Tongue (tissue), 2 donors: ENCODE measurements around a stretch of chr1.

DNA sequence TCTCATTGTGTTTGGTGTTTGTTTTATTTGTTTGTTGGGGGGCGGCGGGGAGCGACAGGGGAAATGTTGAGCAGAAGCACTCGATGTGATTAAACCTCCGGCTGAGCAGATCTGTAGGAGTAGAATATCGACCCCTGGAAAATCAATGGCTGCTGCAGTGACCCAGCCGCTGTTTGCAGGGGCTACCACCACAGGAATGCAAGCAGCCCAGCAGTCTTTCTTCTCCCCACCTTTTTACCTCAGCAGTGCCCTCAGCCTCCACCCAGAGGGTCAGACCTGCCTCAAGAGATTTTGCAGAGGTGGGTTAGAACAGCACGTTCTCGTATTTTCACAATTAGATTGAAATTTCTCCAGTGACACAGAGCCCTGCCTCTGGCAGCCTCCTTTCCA, 38.4 kb upstream of the PIGV start:
- RAMPAGE, long total RNA, result no peak

GRCh38 chr1:26752164-26752951, 35.4 kb upstream of the PIGV start:
- RAMPAGE, long total RNA, result no peak

DNA sequence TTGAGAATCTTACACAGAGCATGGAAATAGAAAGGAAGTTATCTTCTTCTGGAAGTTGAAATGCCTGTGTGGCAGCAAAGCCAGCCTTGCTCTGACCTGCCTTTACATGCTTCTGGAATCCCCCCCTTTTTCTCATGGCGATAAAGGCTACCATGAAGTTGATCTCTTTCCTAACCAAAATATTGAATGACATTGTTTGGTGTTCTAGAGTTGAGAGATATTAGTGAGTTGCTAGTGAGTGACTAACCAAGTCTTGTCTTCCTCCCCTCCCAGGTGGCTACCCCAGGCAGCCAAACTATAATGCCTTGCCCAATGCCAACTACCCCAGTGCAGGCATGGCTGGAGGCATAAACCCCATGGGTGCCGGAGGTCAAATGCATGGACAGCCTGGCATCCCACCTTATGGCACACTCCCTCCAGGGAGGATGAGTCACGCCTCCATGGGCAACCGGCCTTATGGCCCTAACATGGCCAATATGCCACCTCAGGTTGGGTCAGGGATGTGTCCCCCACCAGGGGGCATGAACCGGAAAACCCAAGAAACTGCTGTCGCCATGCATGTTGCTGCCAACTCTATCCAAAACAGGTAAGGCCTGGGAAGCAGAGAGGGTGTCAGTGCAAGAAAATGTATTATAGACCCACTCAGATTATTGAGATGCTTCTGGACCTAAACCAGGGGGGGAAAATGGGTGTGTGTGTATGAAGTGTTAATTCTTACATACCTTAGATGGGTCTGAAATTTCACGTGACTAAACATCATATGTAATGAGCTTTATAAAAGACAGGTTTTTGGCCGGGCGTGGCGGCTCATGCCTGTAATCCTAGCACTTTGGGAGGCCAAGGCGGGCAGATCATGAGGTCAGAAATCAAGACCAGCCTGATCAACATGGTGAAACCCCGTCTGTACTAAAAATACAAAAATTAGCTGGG, 24.8 kb upstream of the PIGV start:
- RAMPAGE, long total RNA, result no peak

- RAMPAGE, long total RNA, result no peak
Measured at GRCh38 chr1:26782506-26783694, 4.8 kb upstream of the PIGV start.

GRCh38 chr1:26790580-26790908, 2.8 kb downstream of the PIGV start:
- RAMPAGE, long total RNA, result no peak

GRCh38 chr1:26800605-26800816, 12.8 kb downstream of the PIGV start:
- RAMPAGE, long total RNA, result no peak

DNA sequence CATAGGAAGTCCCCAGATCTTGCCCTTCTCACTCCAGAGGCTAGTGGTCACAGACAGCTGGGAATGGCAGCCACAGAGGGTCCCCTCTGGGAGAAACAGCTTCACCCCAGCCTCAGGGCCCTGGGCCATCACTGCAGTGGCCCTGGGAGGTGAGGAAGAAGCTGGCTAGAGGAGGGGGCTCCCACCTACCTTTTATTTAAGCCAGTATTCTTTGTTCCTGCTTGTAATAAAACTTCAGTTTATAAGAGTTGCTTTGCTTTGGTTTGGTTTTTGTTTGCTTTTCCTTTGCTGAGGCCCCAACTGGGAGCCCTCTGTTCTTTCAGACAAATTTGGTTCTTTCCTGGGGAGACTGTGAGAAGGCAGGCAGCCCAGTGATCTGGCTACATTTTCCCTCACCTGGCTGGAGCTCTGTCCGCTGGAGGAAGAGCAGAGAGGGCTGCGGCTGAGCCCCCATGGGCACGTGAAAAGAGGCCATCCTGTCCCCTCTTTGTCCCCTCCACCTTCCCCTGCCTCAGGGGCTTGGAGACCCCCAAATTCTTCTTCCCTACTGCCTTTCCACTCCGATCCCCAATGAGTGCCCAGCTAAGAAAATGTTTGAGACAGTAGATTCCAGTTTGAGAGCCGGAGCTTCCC, 7.4 kb upstream of the SFN start:
- RAMPAGE, long total RNA, result no peak

GRCh38 chr1:26864546-26865622, 1.9 kb downstream of the SFN start:
- RAMPAGE, long total RNA, result no peak

GRCh38 chr1:26910093-26911040, 3.4 kb downstream of the NR0B2 start:
- RAMPAGE, long total RNA, result no peak

DNA sequence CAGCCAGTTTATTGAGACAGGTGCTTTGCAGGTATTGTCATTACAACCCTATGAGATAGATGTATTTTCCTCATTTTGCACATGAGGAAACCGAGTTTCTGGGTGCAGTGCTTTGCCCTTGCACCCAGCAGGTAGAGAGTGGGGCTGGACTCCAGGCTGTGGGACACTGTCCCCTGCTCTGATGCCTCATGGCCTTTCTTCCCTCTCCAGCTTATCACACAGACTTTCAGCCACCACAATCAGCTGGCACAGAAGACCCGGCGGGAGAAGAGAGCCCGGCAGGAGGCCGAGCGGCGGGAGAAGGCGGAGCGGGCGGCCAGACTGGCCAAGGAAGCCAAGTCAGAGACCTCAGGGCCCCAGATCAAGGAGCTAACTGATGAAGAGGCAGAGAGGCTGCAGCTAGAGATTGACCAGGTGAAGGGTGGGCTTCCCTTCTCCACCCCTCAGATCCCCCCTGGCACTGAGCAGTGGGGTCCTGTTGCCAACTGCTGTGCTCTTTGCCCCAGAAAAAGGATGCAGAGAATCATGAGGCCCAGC, 19.0 kb downstream of the KDF1 start:
- RAMPAGE, long total RNA, result no peak

GRCh38 chr1:26991233-26992106, 2.0 kb upstream of the TRNP1 start:
- RAMPAGE, long total RNA, result no peak

DNA sequence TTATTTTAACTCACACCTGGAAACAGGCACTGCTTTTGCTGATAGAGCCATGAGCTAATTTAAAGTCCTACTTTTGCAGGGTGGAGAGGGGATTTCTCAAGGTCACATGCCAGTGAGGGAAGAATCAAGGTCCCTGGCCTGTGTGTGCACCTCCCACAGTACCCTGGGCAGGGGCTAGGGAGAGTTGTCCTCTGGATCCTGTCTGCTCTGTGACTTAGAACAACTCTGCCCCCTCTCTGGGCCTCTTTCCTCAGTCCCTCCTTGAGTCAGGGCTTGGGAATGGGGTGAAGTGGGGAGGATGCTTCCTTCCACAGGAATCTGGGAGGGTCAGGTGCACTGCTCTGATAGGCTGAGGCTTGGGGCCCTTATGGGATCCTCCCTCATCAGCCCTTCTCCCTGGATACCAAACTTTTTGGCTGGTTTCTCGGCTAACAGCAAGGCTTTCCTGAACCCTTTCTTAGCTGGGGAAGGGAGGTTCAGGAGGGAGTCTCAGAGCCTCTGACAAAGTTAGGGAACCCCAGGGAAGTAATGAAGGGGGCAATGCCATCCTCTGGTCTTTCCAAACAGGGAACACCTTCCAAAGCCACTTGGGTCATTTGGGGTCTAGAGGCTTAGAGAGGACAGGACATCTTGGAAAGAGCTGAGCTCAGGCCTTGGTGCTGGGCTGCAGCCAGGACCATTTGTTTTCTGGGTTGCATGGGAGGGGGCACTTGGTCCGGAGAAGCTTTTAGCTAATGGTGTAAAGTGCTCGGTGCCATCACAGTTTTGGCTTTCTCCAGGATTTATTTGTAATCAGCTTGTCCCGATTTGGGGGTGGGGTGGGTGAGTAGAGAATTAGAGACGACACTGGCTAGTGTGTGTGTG, 2.7 kb downstream of the TRNP1 start:
- RAMPAGE, long total RNA, result no peak

- RAMPAGE, long total RNA, result no peak
Measured at GRCh38 chr1:27106546-27106918, 48.4 kb downstream of the SLC9A1 start.

DNA sequence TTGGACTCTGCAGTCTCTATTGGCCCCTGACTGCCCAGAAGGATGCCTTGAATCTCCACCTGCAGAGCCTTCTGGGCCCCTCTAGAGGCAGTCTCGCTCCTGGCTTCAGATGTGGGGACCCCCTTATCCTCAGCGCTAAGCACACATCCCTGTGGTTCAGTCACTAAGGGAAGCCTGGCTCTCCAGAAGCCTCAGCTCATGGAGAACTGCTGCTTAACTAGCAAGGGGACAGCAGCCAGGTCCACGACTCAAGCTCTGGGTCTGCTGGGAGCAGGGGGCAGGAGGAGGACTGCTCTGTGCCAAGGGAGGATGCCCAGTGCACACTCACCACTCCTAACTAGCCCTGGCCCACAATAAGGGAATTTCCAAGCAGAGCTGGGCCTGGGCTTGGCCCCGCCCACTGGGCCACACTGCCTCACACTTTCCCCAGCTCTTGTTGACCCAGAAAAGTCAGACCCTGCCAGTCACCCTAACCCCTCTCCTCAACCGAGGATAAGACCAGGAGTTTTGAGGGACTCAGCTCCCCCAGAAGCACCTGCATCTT, 18.8 kb downstream of the SLC9A1 start:
- RAMPAGE, long total RNA, result no peak

DNA sequence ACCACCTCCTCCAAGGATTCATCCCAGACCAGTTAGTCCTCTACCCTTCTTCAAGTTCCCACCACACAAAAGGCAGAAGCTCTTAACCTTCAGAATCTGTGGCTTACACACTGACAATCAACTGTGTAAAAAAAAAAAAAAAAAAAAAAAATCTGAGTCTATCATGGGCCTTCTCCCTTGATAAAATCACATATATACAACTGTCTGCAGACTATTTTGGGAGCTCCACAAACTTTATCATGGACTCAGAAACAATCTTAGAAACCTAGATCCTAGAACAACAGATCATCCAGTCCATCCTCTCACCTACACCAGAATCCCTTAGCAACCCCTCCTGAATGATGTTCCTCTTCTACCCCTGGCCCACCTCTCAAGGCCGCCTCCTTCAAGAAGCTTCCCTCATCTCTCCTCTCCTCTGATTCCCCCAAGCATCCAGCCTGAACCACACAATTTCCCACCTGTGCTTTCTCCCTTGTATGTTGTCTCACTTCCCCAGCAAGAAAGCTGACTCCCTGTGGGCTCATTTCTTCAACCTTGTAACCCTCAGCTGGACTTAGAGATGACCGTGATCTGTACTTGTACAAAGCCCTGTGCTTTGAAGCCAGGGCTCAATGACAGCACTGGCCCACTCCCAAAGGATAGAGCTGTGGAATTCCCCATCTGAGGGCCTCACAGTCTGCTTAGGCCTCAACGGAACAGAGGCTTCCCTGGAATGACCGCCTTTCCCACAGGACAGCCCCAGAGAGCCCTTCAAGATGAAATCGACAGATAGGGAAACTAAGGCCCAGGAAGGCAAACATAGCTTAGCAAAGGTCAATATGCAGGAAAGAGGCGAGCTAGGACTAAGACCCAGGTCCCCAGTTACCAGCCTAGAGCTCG, 11.8 kb downstream of the SLC9A1 start:
- RAMPAGE, long total RNA, result no peak

GRCh38 chr1:27144246-27144884, 10.6 kb downstream of the SLC9A1 start:
- RAMPAGE, long total RNA, result no peak

GRCh38 chr1:27235764-27236193, 1.3 kb downstream of the WDTC1 start:
- RAMPAGE, long total RNA, result no peak

- RAMPAGE, long total RNA, result no peak
Measured at GRCh38 chr1:27400385-27401037, 8.1 kb downstream of the GPR3 start.

DNA sequence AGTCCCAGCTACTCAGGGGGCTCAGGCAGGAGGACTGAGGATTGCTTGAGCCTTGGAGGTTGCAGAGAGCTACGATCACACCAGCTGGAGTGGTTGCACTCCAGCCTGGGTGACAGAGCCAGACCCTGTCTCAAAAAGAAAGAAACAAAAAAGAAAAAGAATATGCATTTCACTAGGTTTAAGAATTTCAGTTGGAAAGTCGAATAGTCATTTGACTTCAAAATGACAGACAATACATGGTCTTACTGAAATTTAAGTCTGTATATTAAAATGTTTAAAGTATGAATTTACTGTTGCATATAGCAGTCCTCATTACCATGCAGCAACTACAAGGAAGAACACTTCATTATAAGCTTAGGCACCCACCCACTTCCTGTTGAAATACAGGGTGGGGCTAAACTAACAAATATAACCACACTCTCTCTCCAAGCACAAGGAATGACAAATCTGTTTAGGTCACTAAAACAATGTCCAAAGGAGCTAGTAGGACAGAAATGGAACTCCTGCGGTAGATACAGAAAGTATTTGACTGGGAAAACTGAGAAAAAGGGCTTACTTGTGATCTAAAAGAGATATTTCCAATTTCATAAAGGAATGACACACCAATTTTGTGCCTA, 44.0 kb downstream of the GPR3 start:
- RAMPAGE, long total RNA, result no peak

GRCh38 chr1:27555348-27555755, 48.6 kb downstream of the AHDC1 start:
- RAMPAGE, long total RNA, result no peak